Rectum (tissue), 1 donor: ENCODE data around the gene SYNPO2L.

GRCh38 chr10:73295640-73296368 is 43.4 kb upstream of the MRPS16 start:
- PRO-cap = no peak

DNA sequence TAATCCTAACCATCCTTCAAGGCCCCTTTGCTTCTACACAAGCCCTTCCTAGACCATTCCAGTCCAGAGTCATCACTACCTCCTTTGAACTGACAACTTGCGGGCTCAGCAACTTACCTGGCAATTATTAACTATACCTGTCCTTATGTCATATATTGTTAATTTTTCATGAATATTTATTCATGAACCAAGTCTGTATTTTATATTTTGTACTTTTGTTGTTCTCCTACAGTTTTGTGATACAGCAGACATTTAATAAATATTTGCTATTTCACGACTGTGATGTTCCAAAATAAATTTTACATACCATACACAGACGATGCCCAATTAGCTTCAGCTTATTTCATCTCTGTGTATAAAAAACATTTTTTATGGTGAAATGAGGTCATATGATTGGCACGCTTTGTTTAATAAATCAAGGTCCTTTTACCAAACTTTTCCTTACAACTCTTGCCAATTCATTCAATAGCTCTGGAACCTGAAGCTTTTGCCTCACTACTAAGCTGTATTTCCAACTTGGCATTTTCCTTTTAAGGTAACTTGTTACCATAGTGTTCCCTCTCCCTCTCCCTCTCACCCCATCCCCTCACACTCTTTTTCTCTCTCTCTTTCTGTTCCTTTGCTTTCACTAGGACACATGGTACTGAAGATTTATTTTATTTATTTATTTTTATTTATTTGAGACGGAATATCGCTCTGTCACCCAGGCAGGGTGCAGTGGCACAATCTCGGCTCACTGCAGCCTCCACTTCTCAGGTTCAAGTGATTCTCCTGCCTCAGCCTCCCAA is 5.5 kb downstream of the PPP3CB start:
- PRO-cap = no peak

- PRO-cap = no peak
Observed at GRCh38 chr10:73498829-73499230, 3.0 kb upstream of the PPP3CB start.

DNA sequence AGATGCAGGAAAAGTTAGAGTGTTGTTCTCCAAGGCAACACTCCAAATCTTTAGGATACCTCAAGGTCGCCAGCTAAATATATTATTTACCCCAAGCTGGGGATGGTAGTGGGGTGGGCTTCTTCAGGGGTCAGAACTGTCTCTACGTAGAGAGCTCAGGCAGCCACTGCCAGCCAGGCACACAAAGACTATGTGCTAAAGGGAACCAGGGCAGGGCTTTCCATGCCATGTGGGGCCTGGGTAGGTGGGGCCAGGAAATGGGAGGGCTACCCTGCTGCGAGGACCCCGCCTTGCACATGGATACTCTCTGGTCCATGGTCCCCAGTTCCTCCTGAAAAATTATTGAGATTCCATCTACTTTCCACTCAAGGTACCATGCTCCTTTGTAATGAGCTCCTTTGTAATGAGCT is 6.0 kb downstream of the SYNPO2L start:
- PRO-cap = no peak

- PRO-cap = no peak
Observed at GRCh38 chr10:73655850-73656307, at the start of gene SYNPO2L. Gene SYNPO2L (minus strand): TSS chr10:73656029.

DNA sequence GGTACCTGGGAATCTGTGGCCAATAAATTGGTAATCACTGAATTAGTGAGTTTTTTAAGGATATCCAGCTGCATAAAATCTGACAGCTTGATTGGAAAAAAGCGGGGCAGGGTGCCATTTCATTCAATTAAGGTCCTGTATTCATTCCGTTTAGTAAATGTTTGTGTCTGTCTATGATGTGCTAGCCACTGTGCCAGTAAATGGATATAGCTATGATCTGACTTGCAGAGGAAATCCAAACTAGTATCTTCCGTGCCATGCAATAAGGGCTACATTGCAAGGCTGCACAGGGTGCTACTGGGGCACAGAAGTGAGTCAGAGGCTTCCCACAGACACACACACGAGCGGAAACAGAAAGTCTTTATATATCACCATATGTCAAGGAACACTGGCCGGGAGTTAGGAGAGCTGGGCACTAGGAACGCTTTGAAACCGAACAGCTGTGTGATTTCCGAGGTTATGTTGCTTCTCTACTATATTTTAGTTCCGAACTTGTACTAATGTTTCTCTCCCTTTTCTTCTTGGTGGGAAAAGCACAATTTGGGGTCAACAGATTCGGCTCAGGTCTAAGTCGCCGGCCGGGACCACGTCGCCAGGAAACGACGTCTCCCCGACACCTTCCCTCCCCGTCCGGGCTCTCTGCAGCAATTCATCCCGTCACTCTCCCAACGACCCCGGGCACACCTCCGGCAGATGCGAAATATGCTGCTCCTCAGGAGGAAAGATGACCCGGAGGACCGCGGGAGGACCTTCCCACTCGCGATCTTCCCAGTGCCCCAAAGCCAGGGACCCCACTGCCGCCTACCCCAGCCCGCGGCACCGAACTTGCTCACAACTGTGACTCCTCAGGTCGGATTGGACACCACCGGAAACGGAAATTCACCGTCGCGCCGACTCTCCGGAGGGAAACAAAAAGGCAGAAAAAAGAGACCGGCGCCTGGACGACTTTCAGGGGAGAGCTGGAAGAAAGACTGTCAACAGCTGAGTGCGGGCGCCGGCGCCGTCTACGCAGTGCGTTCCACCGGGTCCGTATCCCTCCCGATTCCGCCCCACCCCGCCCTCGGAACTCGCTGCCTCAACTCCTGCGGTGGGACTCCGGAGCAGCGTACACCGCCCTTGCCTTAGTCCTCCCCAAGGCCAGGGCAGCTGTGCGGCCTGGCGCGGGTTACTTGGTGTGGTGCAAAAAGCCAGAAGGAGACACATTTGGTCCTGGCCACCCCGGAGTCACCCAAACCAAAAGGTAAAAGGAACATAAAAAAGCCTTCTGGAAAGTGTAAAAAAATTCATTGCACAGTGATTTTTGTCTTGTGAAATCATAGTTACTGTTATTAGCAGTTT is 14.1 kb upstream of the SEC24C start:
- PRO-cap = bidirectional peak, plus-strand start at position 951 of the sequence, minus-strand start at position 857 of the sequence

DNA sequence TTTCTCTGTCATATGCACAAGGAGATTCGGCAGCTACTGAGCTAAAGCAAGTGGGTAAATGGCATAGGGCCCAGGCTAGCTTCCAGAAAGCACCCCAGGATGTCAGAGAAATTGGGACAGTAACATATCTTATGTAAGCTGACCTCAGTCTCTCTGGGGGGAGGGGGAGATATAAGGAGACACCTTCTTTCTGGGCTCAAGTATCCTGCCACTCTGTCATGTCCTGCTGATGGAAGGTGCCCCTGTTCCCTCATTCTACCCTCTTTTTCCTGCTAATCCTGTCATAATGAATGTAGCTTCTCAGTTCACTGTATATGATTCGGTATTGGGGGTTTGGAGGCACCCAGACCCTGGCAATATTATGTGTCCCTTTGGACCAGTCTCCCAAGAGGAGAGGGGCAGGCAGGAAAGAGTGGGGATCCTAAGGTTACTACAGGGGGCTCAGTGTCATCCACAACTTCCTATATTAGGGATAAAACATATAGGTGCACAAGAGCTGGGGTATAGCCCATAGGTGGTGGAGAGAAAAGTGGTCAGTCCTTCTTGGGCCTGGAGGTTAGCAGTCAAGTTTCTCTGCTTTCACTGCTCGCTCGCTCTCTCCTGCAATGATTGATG is 918 bp upstream of the FUT11 start:
- PRO-cap = no peak

DNA sequence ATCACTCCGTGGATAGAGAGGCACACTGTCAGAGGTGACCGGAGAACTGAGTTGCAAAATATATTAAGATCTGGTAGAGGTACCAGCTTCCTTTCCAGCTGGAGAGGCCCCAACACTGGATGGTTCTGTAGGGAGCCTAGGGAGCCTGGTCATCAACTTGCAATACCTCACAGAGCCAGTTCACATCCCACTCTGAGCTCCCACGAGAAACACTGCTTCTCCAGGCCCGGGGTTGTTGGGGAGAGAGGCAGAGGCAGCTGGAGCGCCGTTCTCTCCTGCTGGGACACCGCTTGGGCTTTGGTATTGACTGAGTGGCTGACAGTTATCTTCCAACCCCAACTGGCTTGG is 436 bp upstream of the FUT11 start:
- PRO-cap = no peak

- PRO-cap = no peak
Observed at GRCh38 chr10:73779399-73780138, 2.3 kb upstream of the CHCHD1 start.

DNA sequence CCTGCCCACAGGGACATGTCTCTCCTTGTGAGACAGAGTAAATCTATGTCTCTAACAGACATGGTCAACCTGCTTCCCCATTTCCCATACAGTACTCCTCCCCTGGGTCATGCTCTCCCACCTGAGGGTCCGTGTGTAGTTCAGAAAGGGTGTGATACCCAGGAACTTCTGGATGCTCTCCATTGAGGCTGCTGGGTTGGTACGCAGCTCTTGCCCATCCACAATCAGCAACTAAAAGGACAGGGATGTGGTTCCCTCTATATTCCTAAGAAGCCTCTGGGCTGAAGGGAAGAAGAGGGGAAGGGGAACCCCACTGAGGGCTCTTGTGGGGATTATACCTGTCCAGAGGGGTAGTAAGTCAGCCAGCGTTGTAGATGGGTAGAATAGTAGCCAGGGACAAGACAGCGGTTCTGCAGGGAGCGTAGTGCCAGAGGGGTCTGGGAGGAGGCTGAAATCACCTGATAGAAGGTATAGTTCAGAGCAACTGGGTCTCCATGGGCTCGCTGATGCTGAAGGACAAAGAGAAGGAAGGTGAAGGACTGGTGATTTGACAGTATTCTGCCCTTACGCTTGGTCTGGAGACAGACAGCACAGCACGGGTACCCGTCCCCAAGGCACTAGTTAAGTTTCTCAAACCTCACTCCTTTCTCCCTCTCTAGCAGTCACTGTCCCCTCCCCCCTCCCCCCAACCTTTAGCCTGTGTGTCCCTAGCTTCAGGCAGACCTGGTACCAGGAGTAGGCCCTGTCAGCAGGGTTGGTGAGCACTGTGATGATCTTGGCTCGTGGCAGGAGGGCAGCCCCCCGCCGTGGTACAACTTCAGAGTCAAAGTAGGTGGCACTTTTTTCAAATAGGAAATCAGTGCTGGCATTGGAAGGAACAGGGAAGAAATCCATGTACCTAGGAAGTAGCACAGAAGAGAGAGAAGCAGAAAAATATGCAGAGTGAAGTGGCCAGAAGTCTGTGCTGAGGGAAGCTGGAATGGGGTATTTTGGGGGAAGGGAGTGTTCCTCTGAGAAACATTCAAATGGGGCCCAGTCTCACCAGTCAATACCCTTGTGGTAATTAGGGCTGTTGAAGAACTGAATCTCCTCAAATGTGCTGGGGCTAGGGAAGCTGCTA is 8.2 kb downstream of the NDST2 start:
- PRO-cap = no peak

- PRO-cap = no peak
Observed at GRCh38 chr10:73875277-73875452, 810 bp upstream of the CAMK2G start.

- PRO-cap = bidirectional peak, plus-strand start at chr10:73889261, minus-strand start at chr10:73889260
Observed at GRCh38 chr10:73888921-73889657, 14.7 kb upstream of the CAMK2G start.

DNA sequence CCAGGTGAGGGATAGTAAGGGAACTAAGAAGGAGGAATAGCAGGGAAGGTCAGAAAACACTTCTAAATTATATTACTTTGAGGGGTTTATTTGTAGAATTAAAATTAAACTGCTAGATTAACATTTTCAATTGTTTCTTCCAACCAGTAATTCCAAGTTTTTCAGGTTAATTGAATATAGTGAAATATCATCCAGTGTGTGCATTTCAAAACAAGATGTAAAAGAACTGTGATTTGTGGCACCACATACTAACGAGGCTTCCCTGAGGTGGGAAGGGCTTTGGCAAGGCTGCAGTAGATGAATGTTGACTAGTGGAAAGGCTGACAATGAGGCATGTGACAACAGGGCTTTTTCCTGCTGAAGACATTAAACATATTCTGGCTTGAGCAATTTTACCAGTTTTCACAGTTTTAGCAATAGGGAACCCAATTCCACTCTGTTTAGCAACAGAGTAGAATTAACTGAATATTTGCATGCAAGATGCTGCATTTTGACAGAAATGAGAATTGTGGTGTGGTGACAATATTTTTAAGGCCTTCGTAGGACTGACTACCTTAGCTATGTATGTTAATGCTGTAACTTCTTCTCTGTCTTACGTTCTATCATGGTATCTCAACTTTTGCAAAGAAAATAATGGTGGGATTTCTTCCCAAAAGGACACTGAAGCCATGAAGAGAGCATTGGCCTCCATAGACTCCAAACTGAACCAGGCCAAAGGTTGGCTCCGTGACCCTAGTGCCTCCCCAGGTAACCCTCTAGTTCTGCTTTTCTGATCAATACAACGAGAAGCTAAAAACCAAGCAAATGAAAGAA is 68.6 kb downstream of the AP3M1 start:
- PRO-cap = no peak

GRCh38 chr10:74237911-74238300 is 86.9 kb downstream of the ADK start:
- PRO-cap = no peak

DNA sequence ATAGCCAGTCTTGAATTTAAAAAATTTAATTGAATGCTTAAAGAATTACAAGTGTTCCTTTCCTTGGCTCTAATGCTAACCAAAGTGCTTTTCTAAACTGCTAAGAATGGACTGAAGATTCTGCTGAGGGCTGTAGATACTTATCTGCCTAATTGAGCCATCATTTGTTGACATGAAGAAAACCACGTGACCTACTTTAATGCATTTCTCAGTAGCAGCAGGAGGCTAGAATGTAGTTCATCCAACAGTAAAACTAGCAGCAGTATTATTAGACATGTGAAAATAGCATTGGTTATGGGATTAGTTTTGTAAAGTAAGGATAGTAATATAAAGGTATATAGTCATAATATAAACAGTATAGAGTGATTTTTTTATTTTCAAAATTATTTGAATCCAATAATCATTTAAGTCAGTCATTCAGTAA is 282.3 kb downstream of the ADK start:
- PRO-cap = no peak

DNA sequence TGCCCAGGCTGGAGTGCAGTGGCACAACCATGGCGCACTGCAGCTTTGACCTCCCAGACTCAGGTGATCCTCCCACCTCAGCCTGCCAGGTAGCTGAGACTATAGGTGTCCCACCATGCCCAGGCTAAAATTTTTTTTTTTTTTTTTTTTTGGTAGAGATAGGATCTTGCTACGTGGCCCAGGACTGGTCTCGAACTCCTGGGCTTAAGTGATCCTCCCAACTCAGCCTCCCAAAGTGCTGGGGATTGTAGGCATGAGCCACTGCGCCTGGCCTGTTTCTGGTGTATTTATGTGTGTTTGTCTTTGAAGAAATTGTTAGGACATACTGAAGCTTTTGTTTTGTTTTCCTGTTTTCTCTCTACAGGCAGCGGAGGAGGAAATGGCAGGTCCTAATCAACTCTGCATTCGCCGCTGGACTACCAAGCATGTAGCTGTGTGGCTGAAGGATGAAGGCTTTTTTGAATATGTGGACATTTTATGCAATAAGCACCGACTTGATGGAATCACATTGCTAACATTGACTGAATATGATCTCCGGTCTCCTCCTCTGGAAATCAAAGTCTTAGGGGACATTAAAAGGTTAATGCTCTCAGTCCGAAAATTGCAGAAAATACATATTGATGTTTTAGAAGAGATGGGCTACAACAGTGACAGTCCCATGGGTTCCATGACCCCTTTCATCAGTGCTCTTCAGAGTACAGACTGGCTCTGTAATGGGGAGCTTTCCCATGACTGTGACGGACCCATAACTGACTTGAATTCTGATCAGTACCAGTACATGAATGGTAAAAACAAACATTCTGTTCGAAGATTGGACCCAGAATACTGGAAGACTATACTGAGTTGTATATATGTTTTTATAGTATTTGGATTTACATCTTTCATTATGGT is 38.9 kb downstream of the SAMD8 start:
- PRO-cap = unidirectional peak, minus-strand start at position 380 of the sequence

GRCh38 chr10:75230997-75231908 is 4.5 kb downstream of the COMTD1 start:
- PRO-cap = no peak

DNA sequence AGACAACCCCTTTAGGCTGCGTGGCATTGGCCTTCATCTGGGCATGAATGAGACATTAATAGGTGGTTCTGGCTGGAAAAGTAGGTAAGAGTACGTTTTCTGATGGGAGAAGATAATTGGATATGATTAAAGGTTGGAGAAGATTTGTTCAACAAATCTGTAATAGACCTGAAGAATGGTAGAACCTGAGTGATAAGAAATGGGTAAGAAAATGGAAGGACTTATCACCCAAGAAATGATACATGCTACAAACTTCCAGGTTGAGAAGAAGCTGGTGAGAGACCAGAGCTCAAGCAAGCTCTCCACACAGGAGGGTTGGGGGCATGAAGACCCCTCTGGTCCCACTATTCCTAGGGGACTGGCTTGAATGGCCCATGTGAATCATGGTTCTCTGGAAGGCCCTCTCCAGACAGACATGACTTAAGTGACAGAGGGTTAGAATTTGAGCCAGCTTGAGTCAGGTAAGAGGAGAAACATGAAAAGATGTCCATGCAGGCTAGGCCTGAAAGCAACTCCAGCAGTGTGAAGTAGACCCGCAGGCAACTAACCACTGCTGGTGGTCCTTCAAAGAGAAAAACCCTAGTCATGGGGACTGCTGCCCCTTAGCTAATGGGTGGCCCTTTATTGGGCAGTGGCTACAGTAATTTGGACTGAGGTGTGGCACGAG is 3.7 kb downstream of the COMTD1 start:
- PRO-cap = no peak

DNA sequence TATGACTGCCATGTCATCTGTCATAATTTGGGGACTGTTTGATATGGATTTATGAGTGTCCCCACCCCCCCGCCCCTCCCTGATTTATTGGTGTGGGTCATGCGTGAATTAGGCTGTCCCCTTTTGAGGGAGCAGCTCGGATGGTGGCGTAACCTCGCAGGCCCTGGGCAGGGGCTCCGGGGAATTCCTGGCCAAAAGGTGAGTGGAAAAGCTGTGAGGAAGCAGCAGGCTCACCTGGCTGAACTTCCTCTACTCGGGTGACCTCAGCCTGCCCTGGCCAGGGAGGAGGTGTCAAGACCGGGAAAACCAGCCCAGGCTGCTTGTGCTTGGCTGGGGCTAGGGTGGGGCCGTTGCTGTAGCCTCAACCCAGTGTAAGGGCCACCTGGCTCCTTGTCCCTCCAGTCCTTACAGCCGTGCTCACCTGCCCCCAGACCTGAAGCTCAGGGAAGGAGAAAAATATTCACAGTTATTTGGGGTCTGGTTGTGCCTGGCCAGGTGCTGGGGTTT is 26.9 kb upstream of the COMTD1 start:
- PRO-cap = bidirectional peak, plus-strand start at position 393 of the sequence, minus-strand start at position 251 of the sequence

- PRO-cap = no peak
Observed at GRCh38 chr10:75295880-75296917, 60.4 kb upstream of the COMTD1 start.